OCI-LY7 (cell line): ENCODE measurements around a stretch of chr18.

DNA sequence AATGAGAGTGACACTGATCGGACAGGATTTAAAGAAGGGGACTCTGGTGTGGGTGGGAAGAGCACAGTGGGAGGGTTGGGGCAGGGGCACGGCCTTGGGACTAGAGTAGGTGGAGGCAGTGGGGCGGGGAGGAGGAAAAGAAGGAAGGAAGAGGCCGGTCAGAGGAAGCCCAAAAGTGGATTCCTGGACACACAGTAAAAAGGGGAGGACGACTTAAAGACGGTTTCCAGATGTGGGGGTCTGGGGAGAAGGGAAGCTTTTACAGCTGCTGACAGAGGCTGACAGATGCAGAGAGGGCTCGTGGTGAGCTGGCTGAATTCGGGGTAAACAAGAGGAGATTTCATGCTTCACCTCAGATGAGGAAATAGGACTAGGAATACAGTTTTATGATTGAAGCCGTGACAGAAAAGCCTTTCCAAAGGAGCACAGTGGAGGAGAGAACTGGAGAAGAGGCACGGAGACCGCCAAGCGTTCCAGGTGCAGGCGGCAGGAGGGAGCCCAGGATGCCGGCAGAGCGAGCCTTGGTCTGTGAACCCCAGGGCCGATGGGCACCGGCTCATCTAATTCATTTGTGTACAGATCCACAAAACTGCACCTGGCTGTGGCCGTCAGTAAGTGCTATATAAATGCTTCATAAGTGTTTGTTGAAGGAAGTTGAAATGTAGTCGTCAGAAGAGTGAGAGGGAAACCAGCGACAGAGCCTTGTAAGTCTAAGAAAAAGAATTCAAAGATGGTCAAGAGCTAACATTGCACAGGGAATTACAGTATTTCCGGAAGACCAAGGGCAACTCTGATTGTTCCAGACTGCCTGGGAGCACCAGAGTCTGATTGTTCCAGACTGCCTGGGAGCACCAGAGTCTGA lies 112.6 kb downstream of the BCL2 start:
- PRO-cap: bidirectional peak, plus-strand start at position 662 of the sequence, minus-strand start at position 530 of the sequence
- RAMPAGE, long total RNA: no peak

DNA sequence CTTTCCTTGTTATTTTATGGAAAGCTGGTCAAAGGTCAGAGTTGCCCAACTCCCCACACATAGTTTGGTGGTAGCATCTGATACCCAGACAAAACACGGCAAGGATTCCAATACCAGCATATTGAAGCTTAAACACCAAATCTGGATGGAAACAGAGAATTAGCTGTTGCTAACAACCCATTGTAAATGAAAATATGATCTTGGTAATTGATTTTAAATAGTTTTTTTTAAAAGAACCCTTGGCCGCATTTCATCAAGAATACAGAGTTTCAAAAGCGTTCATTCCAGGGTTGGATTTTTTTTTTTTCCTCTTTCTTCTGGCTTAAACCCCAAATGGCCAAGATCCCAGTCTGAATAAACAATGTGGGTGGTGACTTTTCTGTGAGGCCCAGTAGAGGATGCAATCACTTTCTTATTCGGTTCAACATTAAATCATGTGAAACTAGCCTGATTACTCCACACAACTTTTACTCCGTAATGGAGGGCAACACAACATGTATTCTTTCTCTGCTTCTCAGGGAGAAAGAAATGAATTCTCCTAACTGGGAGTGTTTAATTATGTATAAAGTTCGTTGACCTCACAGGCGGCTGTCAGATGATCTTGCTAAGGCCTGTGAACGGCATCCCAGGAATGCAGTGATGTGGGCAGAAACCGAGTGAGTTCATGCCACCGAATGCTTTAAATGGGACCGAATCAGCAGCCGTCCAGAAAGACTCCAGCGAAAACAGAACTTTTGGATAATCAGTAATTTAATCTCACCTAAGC lies 81.7 kb downstream of the BCL2 start:
- PRO-cap: no peak
- RAMPAGE, long total RNA: no peak

DNA sequence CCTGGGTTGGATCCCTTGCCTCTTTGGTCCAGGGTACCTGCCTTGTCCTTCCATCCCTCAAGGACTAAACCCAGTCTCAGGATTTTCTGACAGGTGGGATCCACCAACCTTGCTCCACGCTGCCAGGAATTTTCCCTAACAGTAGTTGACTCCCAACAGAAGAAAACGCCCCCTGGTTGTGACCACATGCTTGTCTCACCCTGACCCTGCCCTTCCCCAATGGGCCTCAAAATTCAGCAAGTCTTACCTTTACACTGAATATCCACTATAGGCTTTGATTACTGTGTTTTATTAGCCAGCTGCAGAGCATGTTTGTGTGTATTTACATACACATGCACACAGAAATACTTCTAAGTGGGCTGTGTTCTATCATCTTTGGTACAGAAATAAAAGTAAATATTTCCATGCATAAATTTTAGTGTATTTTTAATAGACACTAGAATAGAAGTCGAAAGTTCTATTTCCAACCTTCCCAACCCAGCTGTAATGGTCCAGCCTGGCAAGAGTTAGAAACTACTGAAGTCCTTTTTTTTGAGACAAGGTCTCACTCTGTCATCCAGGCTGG lies 23.7 kb downstream of the BCL2 start:
- PRO-cap: no peak
- RAMPAGE, long total RNA: no peak

GRCh38 chr18:63321281-63321684 lies 1.7 kb upstream of the BCL2 start:
- PRO-cap: no peak
- RAMPAGE, long total RNA: no peak

GRCh38 chr18:63350768-63351229 lies 16.2 kb downstream of the KDSR start:
- PRO-cap: no peak
- RAMPAGE, long total RNA: no peak

- PRO-cap: no peak
- RAMPAGE, long total RNA: no peak
These were observed 13.7 kb downstream of the SERPINB5 start for GRCh38 chr18:63490280-63490936.

- PRO-cap: no peak
- RAMPAGE, long total RNA: no peak
These were observed 19.6 kb upstream of the SERPINB11 start for GRCh38 chr18:63683082-63683622.

DNA sequence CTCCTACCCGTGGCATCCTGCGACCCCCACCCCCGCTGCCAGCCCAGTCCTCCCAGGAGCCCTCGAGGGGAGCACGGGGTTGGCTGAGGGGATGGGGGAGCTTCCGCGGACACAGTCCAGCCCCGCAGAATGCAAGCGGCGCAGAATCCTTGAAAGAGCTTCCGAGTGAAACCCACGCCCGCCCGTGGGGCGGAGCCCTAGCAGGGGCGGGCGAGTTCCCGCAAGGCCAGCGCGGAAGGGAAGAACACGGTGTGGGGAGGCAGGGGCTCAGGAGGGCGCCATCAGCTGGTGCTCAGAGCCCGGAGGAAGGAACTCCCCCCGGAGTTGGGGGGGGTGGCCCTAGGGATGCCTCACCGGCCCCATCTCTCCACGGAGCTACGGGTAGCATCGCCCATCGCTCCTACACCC lies 12.6 kb upstream of the HMSD start:
- PRO-cap: no peak
- RAMPAGE, long total RNA: no peak

GRCh38 chr18:65375231-65375678 lies 375.6 kb upstream of the CDH7 start:
- PRO-cap: no peak
- RAMPAGE, long total RNA: no peak

DNA sequence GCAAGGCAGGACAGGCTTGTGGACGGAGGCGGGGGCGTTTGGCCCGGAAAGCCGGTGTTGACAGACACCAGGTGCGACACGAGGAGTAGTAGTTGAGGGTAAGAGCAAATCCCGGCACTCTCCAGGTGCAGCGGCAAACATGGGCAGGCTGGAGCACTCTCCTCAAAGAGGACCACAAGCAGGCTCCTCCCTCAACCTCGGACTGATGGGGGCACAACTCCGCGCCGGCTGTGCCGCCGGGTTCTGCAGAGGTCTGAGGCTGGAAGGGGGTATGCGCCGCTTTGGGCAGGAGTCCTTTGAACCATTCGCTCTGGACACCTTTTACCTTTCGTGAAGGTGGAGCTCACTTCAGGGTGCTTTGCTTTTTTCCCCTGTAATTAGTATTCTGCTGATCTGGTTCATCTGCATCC lies 517 bp downstream of the CDH7 start:
- PRO-cap: no peak
- RAMPAGE, long total RNA: no peak

GRCh38 chr18:66523238-66523583 lies 80.7 kb downstream of the CDH19 start:
- PRO-cap: no peak
- RAMPAGE, long total RNA: no peak

DNA sequence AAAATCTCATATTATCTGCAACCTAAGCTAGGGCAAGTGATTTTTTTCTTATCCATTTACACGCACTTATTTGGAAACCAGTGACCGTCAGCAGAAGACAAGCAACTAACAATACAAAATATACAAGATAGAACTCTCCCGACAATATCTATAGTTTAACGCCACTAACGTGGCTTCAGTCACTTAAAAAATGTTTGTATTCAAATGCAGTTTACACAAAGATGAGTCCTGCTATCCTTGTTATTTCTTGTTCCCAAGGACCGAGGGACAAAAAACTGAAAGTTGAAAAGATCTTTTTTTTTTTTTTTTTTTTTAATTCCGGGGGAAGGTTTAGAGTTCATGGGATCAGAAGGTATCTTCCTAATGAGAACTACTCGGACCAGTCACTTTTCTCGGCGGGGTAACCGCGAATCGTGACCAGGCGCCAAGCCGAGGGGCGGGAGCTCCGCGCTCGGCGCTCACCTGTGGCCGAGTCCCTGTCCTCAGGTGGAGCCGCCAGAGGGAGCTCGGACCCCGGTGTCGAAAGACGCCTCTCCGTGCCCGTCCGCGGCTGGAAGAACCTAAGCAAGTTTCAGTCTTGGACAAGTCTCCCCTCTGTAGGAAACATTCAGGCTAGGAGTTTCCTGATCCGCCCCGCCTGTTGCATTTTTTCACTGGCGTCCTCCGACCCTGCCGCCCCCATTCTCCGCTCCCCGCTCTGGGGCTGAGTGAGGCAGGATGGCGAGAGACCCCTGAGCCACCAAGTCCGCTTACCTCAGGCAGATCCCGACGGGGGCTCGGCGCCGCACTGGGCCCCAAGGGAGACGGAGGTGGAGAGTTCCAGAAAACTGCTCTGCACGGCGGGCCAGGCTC lies 686 bp downstream of the DSEL start:
- PRO-cap: no peak
- RAMPAGE, long total RNA: no peak

GRCh38 chr18:67600263-67600735 lies 83.8 kb upstream of the DSEL start:
- PRO-cap: no peak
- RAMPAGE, long total RNA: no peak

DNA sequence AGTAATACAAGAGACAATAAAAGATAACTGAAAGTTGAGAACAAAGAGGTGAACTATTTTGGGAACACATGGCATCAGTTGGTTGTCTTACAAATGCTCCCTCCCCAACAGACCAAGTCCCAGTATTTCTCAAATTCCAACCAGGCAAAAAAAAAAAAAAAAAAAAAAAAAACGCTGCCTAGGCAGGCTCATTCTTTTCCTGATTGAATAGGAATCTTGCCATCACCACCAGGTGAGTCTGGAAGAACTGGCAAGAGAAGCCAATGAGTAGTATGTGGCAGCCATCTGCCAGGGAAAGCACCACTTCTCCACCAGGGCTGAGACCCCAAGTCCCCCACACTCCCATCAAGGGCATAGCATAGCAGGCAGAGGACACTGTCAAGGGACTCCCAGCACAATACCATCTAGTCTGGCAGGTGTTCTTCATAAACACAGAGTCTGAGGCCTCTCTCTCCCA lies 538.0 kb upstream of the DSEL start:
- PRO-cap: no peak
- RAMPAGE, long total RNA: no peak

- PRO-cap: no peak
- RAMPAGE, long total RNA: no peak
These were observed 43.1 kb downstream of the CCDC102B start for GRCh38 chr18:68840897-68841419.

DNA sequence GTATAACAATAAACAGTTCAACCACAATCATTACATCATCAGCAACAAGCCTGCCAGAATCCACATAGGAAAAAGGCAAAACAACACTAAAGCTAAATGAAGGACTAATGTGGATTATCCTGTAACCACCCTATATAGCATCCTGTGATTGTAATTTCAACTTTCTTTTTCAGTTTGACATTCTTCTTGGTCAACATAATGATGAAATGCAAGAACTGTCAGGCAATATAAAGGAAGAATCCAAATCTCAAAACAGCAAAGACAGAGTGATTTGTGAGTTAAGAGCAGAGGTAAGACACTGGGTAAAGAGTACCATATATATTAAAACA lies 76.6 kb downstream of the CCDC102B start:
- PRO-cap: no peak
- RAMPAGE, long total RNA: no peak

- PRO-cap: no peak
- RAMPAGE, long total RNA: no peak
These were observed 814 bp downstream of the DOK6 start for GRCh38 chr18:69401410-69401994.

DNA sequence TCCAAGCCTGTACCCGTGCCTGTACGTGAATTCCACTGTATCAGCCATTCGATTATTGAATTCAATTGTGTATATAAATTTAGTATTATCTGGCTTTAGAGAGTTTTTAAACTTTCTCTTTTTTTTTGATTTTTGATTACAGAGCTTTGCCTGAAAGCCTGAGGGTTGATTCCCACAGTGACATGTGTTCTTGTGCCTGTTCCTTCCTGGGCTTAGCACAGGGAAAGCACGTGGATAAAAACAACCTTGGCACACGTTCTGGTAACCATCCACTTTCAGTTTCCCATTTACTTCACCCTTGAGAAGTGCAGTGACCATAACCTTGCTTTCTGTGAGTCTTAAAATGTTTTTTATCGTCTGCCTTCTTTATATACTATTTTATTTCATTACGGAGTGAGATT lies 11.6 kb downstream of the CD226 start:
- PRO-cap: no peak
- RAMPAGE, long total RNA: no peak

DNA sequence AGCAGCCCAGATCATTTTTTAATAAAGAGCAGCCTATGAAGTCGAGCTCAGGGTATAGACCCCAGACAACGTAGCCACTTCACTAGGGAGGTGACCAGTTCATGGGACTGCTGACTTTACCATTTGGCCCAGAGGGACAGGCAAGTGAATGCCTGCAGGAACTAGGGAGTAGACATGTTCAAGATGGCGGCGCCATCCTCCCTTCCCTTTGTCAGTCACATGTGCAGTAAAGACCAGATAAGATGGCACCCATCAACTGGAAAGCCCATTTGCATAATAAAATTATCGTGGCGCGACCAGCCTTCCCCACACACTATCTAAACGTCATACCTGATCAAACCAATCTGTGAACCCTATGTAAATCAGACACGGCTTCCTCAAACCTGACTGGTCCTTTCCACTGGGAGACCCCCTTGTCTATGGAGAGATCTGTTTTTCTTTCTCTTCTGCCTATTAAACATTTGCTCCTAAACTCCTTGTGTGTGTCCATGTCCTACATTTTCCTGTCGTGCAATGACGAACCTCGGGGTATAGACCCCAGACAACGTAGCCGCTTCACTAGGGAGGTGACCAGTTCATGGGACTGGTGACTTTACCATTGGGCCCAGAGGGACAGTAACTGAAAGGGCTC lies 87.2 kb downstream of the SOCS6 start:
- PRO-cap: no peak
- RAMPAGE, long total RNA: no peak

GRCh38 chr18:70419864-70420539 lies 131.2 kb downstream of the SOCS6 start:
- PRO-cap: no peak
- RAMPAGE, long total RNA: no peak